ENCODE data around the genes RAB6B and A4GNT.

DNA sequence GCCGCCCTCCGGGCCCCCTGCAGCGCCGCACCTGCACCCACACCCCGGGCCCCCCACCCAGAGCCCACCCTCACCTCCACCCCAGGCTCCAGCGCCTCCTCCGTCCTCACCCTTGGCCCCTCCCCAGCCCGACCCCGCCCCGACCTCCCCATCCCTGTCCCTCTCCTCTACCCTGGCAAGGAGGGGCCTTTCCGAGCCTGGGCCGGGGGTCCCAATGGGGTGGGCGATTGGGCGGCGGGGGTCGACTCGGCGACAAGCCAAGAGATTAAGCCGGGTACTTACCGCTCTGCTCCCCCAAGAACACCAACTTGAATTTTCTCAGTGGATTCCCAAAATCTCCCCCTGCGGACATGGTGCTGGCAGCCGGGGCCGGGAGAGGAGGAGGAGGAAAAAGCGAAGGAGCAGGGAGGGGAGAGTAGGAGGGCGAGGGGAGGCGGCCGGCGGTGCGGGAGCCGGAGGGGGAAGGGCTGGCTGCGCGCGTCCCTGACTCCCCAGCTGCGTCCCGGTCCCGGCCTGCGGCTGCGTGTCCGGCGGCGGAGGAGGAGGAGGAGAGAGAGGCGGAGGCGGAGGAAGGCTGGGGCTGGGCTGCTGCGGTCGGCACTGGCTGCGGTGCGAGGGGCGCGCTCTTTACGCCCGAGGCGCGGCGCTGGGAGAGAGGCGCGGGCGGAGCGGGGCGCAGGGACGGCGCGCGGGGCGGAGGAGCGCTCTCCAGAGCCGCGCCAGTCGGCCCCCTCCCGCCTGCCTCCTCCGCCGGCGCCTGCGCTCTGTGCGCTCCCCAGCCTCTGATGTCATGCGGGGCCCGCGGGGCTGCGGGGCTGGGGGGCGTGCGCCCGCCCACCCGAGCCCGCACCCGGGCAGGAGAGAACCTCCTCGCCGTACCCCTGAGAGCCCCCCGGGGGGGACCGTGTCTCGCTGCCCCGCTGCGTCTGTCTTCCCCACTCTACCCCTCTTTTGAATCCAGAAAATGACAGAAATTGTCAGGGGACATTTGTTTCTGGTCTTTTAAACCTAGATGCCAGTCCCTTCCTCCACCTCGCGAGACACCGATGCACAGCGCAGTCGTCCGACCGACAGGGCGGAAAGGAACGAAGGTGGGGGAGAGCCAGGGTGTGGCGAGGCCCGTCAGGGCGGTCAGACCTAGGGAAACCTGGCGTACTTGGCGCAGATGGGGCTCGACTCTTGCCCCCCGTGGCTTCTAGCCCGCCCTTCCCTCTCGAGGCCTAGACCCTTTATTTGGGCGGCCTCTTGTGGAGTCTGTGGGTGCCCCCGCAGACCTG, at the start of gene RAB6B:
Gene RAB6B (minus strand): TSS at position 768 of the 1,277 bp plus-strand sequence.
- RRBS = 3% methylated on average over 32 of the region's 111 CpGs

DNA sequence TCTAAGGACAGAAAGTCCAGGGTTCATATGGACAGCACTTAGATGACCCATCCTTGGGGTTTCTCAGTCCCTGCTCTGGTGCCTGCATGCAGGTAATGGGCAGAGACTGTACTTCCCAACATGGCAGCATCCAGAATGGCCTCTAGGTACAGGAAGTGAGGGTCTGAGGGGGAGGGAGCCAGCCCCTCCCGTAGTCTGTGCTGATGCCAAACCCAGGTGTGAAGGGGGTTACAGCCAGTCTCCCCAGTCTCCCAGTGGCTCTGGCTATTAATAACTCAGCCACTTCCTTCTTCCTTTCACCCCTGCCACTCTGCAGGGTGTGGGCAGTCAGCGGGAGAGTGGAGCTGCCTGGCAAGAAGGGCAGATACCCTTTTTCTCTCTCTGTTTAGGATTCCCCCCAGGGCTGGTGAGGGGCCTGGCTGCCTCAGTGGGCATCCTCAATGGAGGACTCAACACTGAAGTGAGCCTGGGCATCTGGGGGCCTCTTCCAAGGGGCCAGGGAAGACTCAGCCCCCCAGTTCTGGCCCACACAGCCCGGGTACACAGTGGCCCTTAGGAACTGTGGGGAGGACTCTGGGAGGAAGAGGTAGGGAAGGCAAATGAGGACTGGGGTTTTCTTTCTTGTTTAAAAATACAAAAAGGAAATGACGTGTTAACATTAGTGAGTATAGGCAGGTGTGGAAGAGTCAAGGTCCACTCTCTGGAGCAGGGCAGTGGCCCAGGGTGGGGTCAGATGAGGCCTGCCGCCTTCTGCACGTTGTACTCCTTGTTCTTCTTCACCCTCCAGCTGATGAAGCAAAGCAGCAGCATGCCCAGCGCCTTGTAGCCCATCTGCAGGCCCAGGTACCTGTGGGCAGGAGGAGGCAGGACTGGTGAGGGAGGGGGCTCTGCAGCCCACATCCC, 38.6 kb upstream of the RAB6B start:
- RRBS = no CpG with 5 or more reads among the region's 7 CpGs

DNA sequence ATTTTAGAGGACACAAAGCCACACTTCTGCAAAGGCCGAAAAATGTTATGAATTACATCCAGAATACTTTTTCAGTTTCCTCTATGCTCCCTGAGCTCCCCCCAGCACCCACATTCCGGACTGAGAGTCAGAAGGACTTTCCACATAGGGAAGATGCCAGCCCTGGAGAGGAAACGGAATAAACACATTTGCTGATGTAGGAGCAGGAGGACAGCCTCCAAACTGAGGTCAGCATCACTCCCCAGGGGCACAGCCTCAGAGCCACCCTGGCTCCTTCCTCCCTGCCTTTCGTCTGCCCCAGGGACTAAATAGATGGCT, 22.6 kb upstream of the SLCO2A1 start:
- RRBS = no CpG with 5 or more reads among the region's 4 CpGs

GRCh38 chr3:134202498-134202984, 48.1 kb downstream of the RYK start:
- RRBS = no CpG with 5 or more reads among the region's 4 CpGs

GRCh38 chr3:134229131-134229937, 21.3 kb downstream of the RYK start:
- RRBS = no CpG with 5 or more reads among the region's 9 CpGs

DNA sequence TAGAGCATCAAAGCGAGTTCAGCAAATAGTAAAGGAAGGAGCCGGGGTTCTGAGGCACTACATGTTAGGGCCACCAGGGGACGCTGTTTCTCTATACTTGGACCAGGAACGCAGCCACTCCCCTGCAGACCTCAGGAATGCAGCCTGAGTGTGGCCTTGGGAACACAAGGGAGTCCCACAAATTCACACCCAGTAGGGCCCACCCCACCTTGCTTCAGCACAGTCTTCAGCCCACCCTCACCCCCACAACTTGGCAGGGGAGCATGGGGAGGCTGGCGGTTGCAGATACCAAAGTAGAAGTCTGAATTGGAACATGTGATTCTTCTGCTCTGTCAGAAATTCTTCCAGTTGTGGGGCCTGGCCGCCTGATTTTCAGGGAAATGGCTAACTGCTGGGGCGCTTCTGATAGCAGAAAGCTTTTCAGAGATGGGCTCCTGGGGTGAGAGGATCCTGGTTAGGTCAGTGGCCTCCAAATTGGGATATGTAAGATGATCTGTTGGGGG, 57.9 kb upstream of the RYK start:
- RRBS = no CpG with 5 or more reads among the region's 7 CpGs

DNA sequence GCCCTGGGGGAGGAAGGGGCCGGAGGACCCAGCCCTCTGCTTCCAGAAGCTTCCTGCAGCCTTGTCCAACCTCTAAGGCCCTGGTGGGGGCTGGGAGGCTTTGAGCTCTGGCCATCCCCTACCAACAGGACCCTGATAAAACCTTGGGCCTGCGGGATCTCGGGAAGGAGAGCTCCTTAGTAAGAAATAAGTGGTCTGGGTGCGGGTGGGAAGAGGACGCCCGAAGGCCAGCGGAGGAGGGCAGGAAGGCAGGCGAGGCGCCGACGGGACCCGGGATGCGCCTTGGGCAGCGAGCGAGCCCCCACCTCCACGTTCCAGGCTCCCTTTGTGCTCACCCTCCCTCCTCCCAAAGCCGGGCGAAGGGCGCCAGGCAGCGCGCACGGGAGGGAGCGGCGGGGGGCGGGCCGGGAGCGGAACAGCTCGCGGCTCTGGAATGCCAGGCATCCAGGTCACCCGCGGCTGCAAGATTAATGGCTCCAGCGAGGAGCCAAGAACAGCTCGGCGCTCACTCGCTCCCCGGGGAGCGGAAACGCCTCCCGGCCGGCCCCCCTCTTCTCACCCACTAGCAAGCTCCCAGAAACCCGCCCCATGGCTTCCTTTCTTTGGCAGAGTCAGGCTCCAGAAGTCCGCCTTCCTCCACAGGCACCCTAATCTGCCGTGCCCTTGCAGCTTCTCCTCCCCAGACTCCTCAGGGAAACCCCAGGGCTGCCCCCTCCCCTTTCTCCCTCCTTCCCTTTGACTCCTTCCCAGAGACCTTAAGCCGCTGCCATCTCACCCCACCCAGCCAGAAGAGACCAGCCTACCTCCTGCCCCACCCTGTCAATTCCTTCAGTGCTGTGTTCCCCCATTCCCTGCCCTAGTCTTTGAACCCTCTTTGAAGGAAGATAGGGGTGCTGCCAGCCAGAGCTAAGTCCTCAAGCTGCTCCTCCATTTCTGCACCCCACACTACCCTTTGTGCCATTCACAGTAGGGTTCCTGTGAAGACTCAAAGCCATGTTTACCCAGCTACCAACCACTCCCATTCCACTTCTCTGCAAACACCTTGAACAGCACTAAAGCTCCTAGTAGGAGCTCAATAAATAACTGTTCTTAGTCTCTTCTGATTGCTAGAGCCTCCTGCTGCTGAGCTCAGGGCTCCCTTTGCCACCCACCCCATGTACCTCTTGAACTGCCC, 10.0 kb downstream of the AMOTL2 start:
- RRBS = 10% methylated on average over 17 of the region's 44 CpGs

DNA sequence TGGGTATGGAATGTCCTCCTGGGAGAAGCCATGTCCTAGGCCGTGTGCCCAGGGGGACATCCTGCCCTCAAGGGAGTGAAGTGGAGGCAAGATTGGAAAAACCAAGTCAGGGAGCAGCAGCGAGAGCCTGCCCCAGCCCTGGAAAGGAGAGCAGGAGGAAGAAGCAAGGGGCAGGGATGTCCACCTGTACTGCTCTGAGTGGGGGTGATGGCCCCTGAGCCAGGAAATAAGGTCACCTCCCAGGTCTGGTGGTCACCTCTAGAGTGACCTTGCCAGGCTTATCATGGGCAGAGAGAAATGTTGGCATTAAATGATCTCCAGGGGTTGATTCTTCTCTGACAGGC, 37.6 kb downstream of the KY start:
- RRBS = no CpG with 5 or more reads among the region's 2 CpGs

- RRBS = no CpG with 5 or more reads among the region's 4 CpGs
Measured at GRCh38 chr3:134852988-134853475, 58.0 kb downstream of the EPHB1 start.

- RRBS = no CpG with 5 or more reads among the region's 18 CpGs
Measured at GRCh38 chr3:135257477-135258095, 462.5 kb downstream of the EPHB1 start.

DNA sequence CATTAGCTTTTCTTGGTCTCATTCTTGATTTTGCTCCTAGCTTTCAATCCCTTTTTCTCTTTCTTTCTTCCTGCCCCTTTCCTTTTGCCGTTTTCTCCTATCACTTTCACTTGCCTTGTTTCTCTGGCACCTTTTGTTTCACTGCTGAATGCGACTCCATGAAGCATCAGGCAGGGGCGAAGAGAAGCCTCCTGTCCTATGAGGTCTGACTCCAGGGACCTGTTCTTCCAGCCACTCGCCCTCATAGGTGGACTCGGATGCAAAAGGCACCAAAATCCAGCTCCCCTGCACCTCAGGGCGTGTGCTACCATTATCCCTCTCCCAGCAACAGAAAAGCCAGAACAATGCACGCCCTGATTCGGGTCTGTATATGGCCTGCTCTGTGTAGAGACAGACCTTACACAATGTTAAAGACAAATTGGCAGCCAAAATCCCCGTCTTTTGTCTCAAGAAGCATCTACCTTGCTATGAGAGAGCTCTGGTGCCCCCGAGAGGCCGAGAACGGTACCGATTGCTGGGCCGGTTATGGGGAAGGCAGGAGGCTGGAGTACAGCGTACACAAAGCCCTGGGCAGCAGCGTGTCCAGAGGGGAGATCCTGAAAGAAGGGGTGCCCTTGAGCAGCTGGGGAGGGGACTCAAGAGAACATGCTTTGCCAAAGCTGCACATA, 461.8 kb upstream of the PPP2R3A start:
- RRBS = no CpG with 5 or more reads among the region's 16 CpGs

GRCh38 chr3:135967204-135967776, 1.8 kb downstream of the PPP2R3A start:
- RRBS = no CpG with 5 or more reads among the region's 2 CpGs

GRCh38 chr3:136151072-136151597, 45.0 kb downstream of the MSL2 start:
- RRBS = no CpG with 5 or more reads among the region's 13 CpGs

- RRBS = no CpG with 5 or more reads among the region's 4 CpGs
Measured at GRCh38 chr3:136249512-136249833, 667 bp upstream of the PCCB start.

- RRBS = no CpG with 5 or more reads among the region's 7 CpGs
Measured at GRCh38 chr3:136648632-136649398, 103.4 kb downstream of the STAG1 start.

DNA sequence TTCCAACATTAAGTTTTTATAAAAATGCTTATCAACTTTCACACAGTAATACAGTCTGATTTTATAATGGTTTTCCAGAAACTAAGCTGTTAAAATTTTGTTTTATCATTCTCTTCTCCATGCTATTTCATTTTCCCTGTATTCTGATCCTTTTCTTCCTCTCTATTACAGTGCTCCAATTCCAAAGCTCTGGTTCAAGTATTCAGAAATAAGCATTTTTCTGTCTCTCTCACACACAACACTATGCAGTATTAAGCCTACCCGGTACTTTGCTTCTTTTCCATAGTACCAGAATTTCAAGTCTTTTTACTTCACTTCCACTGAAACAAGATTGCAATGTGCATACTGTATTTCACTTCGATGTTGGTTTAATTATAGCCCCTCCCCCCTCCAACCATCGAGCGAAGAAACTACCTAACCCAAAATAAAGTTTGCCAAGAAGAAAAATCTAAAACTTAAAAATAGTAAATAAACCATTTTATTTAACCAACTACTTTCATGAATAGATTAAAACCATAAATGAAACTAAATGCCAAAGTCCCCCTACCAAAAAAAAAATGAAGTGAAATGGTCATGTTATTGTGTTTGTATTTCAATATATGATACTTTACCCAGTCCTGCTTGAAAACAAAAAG, 41.8 kb downstream of the STAG1 start:
- RRBS = no CpG with 5 or more reads among the region's 4 CpGs

GRCh38 chr3:136893631-136894203, 31.7 kb downstream of the NCK1 start:
- RRBS = no CpG with 5 or more reads among the region's 3 CpGs

DNA sequence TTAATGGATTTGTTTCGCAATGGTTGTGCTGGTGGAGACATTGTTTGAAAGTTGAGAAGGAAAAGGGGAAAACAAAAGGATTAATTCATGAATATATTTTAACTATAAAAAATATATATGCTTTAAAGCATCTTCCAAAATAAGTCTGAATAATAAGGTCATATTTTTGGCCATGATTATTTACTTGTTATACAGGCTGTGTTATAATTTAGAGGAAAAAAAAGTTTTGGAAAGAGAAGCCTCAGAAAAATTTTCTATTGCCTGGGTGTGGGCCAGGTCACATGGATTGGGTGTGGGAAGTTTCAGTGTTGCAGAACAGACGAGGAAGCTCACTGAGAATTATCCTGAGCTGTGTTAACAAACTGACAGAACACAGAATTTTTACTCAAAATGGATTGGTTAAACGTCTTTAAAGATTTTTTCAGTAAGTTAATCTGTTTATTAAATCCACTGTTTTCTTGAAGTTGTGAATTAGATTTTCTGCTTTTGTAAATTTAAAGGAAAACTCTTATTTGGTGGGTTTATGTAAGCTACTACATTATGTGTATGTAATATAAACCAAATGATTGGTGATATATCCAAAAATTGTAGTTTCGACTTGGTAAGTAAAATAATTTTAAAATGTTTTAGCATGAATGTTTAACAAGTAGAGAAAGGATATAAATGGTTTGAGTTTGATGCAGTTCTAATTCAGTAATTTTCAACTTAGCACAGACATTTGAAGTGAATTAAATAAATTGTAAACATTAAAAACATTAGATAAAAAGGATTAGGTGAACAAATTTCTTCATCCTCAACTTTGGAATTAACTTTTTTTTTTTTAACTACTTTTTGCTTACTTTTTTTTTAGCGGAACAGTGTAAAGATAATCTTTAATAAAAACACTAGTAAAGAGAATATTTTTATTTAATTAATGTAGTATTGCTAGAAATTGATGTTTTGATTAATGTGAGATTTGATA, 27.3 kb upstream of the IL20RB start:
- RRBS = no CpG with 5 or more reads among the region's 5 CpGs

DNA sequence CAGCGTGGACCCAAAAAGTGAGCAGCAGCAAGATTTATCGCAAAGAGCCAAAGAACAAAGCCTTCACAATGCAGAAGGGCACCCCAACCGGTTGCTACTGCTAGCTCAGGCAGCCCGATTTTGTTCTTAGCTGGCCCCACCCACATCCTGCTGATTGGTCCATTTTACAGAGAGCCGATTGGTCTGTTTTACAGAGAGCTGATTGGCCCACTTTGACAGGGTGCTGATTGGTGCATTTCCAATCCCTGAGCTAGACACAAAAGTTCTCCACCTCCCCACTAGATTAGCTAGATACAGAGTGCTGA, 50.2 kb upstream of the SOX14 start:
- RRBS = no CpG with 5 or more reads among the region's 5 CpGs

GRCh38 chr3:138131976-138132649, at the start of gene A4GNT:
Gene A4GNT, minus strand, starts transcription at chr3:138132390.
- RRBS = no CpG with 5 or more reads among the region's 4 CpGs

Measured in GM19240 (cell line).